ENCODE results near the gene APOLD1.

- PRO-cap, result no peak
Observed at GRCh38 chr12:12008858-12009830, 61.6 kb upstream of the BCL2L14 start.

DNA sequence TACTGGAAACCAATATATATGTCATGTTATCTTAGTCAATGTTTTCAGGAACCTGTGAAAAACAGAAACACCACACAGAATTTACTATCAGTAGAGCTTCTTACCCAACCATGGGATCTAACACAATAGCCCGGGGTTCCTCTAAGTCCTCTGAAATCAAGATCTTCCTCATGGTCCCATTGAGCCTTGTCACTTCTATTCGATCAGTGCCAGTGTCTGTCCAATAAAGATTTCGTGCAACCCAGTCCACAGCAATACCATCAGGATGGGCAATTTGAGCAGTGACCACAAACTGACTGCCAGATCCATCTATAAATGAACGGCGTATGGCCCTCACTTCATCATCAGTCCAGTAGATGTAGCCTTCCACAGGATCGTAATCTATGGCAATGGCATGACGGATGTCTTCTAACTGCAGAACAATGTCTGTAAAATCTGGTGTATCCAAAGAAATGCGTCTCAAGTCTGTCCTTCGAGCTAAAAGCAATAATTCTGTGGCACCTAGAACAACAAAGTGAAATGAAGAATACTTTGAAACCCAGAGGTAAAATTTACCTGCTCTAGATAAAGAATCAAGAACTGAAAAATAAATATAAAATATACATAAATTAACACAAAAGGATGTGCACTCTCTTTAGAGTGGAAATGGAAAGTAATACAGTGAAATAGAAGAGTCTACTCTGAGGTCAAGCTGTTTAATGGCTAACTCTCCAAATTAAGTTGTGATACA is 85.7 kb downstream of the LRP6 start:
- PRO-cap, result no peak

DNA sequence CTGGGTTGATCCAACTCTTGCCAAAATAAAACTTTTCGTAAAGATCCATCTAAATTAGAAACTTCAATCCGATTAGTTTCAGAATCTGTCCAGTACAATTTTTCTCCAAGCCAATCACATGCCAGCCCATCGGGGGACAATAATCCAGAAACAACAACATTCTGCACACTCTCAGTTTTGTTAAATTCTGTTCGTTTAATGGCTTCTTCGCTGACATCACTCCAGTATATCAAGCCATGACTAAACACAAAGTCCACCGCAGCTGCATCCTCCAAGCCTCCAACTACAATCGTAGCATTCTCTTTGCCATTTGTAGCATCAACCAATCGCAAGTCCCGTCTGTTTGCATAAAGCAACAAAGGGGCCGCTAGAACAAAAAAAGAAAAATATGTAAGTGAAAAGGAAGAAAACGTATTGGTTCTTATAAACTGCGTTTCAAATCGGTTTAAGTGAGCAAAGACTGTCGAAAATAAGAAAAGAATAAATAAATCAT is 22.5 kb downstream of the LRP6 start:
- PRO-cap, result no peak

DNA sequence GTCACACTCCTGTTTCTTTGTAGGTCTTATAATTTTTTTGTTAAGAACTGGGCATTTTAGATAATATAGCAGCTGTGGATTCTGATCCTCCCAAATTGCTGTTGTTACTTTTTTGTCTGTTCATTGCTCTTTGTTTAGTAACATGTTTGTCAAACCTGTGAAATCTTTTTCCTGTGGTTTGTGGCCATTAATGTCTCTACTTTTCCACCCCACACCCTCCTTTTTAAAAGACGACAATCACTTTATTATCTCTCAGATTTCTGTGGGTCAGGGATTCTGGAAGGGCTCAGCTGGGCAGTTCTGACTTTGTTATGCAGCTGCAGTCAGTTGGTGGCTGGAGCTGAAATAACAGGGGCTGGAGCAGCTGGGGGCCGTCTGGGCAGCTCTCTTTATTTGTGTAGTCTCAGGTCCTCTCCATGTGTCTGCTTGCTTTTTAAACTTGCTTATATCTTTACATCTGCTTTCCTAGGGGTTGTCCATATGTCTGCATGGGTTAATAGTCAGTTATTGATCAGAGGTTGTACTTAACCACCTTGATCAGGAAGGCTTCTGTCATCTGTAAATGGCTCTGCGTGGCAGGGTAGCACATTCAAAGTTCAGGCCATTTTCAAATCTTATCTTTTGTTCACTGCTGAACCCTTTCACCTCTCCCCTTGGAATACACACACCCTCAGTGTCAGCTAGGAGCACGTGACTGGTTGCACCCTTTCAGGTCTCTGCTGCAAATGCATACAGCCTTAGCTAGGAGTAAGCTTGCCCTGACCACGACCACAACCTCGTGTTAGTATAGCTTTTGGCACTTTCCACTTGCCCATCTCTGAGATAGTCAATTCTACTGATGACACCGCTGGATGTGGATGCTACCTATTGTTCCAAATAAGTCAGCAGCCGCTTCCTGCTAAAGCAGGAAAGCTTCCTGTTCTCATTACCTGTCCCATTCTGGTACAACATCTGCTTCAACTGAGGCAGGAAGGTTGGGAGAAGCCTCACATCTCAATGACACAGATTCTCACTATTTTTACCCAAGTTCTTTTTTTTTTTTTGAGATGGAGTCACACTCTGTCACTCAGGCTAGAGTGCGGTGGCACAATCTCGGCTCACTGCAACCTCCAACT is 28.0 kb downstream of the BORCS5 start:
- PRO-cap, result no peak

DNA sequence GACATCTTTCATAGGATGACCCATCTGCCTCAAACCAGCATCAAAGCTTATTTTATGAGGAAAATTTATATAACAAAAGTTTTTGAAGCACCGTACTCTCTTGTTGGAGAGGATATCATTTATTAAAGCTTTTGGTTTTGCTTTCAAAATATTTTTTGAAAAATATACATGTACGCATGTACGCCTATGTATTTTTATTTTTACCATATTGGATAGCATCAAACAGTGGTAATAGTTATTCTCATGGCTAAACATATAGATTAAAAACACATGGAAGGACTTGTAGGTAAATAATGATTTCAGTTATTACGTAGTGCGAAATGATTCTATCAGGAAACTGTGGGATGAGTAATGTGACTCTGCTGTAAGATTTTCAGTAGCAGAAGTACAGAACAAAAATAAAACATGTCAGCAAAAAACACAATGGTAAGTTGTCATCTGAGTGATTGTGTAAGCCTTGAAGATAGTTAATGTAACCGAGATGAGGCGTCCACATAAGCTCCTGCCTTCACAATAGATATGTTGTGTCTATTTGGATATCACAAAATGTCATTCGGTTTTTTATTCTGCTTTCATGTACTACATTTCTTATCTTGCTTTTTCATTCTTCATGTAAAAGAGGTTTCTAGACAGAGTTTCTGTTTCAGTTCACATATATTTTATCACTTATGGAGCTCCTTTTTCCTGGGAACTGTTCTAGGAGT is 99.7 kb downstream of the BORCS5 start:
- PRO-cap, result no peak

DNA sequence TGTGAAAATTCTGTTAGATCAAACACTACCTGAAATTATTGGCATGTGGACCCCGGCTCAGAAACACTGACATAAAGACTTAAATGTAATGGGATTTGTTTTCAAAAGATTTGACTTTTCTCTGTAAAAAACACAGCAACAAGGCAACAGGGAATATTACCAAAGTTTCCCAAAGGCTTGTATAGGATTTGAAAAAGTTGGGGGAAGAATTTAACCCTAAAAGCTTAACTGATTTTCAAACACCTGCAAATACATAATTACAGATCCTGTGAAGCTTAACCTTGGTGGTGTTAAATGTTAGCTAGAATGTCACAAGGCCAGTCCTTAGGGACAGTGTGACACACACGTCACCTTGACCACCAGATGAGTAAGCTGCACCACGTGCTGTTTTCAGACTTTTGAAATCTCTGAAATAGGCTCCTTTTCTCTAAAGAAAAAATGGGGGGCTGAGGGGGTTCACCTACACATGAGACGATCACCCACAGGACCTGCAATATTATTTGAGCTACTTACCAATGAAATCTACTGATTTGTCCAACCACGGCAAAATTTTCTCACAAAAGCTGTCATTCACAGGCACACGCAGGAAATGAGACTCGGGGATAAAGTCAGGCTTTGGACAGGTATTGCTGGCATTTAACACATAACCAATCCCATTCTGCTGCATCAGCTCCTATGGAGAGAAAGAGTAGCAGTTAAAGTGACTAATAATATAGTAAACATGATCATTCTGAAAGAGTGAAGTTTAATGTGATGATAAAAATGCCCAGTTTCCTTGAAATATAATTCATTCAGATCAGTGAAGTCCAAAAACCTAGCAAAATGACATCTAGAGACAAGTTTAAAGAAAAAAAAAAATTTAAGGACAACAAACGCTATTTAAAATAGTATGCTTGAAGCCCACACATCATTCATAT is 75.9 kb downstream of the DUSP16 start:
- PRO-cap, result no peak

DNA sequence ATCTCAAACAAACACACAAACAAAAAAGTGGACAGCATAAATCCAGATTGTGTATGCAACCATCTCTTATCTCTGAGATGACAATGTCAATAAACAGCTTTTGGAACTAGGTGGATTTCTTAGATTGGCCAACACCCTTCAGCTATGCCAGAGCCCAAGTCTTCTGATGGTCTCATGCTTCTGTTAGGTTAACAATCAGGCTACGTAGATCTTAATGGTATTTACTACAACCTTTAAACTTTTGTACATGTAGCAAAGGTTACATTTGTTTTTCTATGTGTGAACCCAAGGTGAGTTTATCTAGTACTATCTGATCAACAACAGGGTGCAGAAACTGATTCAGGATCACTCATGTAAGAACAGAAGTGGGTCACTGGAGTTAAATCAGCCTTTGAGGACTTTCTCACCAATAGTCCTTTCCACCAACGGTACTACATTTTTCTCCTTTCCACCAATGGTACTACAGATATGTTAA is 73.5 kb downstream of the DUSP16 start:
- PRO-cap, result no peak

DNA sequence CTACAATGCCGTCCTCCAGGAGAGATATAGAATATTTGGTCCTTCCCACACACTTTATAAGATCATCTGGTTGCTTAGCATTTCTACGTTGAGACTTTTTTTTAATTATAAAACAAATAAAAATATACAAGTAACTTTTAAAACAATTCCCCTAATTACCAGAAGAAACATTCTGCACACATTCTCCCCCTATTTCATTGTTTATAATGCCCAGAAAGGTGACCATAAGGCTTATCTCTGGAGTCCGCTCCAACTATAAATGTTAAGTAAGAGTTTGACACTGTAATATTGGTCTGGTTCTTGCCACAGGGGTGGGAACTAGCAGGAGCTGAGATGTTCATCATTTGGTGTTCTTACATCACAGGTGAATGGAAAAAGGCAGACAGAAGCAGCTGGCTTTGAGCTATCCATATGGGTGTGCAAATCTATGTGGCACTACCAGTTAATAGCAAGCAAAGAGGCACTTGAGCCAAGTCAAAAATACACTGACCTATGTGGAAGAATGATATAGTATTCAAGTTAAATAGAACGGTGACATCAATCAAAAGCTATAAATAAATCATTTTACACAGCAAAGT is 43.4 kb downstream of the DUSP16 start:
- PRO-cap, result no peak

- PRO-cap, result no peak
Observed at GRCh38 chr12:12600656-12601293, 10.9 kb upstream of the CREBL2 start.

DNA sequence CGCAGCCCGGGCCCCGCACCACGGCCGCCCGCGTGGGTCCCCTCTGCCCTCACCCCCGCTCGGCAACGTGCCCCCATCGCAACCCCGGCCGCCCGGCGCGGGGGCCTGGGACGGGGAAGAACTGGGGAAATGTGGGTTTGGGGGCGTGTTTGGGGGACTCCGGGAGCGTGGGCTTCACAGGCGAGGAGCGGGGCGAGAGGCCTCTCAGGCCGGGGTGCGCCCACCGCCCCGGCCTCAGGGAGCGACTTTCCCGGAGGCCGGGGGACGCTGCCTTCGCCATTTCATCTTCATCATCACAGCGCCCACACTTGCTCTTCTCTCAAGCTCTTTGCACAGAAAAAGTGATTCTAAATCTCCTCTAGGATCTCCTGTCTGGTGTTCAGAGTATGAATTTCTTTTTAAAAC is 7.2 kb downstream of the CDKN1B start:
- PRO-cap, result no peak

- PRO-cap, result no peak
Observed at GRCh38 chr12:12734576-12735204, 17.5 kb downstream of the CDKN1B start.

GRCh38 chr12:12784758-12786256 is at the start of gene APOLD1:
APOLD1 (plus strand) TSS chr12:12785659.
- PRO-cap, result no peak

GRCh38 chr12:12899219-12899695 is 7.9 kb downstream of the GPRC5A start:
- PRO-cap, result no peak

DNA sequence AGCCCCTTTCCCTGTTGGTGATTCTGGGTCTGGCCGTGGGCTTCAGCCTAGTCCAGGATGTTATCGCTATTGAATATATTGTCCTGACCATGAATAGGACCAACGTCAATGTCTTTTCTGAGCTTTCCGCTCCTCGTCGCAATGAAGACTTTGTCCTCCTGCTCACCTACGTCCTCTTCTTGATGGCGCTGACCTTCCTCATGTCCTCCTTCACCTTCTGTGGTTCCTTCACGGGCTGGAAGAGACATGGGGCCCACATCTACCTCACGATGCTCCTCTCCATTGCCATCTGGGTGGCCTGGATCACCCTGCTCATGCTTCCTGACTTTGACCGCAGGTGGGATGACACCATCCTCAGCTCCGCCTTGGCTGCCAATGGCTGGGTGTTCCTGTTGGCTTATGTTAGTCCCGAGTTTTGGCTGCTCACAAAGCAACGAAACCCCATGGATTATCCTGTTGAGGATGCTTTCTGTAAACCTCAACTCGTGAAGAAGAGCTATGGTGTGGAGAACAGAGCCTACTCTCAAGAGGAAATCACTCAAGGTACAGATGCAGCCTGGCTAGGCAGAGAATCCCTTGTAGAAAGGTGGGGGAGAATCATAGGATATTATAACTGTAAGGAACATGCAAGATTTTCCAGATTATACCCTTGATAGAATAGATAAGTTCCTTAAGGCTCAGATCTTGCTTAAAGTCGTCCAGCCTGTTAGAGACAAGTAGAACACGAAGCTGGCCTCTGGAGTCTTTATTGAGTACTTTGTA is 17.4 kb downstream of the GPRC5A start:
- PRO-cap, result no peak

DNA sequence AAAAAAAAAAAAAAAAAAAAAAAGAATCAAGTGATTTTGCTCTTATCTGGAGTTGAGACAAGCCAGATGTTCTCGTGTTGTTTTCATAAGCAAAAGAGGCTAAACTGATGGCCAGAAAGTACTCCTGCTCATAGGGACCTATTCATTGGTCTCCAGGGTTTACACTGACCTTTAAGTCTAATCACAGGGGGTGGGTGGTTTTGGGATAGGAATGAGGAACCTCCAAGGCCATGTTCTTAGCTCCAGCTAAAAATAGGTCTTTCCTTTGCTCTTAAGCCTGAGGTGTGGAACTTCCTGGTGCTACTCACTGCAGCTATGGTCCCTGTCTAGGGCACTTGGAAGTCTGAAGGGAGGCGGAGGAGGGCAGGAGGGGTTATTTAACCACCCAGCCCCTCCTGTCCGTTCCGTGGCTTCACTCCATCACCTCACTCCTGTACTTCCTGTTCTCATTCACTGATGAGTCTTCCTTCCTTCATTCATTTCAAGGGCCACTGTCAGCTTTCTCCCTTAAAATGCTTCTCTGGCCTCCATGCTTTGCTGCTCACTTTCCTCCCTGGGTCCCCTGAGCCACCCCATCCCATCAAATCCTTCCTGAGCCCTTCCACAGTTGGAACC is 18.7 kb downstream of the GPRC5A start:
- PRO-cap, result no peak

- PRO-cap, result no peak
Observed at GRCh38 chr12:12999691-12999991, 424 bp downstream of the HEBP1 start.

DNA sequence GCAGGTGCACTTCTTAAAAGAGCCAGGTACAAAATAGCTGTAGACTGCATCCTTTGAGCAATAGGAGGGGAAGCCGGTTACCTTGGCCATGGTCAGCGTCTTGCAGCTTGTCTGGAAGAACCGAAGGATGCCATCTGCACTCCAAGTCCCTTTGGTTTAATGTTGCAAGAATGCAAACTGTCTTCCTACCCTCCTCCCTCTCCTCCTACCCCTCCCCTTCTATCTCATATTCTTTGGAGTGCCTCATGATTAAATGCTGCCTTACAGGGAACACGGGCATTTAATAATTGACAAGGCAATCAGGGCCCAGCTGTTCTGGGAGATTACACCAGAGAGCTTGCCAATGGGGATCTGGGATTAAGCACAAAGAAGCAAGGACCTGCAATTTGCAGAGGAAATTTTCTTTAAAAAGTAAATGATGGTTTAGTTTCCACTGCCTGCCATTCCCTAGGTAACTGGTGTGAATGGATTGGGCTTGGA is 7.9 kb downstream of the GSG1 start:
- PRO-cap, result no peak

GRCh38 chr12:13099661-13100180 is 3.7 kb downstream of the GSG1 start:
- PRO-cap, result no peak

DNA sequence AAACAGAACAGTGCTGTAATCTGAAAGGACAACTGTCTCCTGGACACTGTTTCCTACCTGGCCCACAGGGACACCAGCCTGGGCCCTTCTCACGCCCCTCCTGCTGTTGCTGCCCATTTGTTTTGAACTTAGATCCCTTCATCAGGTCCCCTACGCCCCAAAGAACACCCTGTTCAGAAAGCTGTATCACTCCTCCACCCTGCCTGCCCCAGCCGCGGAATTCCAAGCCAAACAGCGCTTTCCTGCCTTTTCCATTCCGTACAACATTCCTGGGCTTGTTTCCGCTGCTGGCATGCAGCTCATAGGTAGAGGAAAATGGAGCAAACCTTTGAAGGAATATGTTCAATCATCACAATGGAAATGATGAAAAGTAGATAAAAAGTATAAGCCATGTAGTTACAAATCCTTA is 12.8 kb upstream of the GSG1 start:
- PRO-cap, result no peak

DNA sequence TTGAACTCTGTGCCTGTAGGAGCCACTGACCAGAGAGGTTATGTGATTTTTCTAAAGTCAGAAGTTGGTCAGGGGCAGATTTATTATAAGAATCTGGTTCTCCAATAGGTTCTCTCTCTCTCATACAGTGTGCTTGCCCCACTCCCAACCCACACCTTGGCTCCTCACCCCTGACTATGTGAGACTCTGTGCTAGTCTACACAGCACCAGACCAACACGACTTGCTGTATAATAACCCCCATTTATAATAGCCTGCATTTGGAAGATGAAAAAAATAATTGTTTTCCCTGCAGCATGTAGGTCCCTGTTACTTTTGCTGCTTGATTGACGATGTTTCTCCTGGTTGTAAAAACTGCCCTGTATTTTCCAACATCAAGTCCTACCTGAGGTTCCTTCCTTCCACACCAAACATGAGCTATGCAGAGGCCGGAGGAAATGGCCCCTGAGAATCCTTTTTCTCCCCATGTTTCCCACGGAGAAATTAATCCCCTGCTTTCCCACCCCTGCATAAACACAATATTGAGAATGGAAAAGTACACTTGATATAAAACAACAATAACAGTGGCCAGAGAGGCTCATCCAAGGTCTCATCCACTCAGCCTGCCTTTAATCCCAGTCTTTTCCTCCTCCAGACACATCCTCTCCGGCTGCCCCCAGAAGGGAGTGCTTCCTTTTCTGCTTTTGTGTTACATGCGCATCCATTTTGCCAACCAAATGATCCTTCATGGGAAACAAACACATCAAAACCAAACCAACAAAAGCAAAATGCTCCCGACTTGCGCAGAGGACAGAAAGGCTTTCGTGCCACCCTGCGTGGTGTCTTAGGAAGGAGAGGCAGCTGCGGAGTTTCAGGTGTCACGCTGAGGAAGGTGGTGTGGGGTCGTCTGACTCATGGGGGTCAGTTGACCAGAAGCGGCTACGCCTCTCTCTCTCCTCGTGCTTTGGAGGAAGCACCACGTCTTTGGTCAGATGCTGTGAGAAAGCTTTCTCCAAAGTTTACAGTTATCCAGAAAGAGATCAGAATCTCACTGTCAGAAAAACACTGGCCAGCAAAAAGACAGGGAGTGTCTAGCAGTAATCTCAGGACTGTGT is 7.6 kb downstream of the EMP1 start:
- PRO-cap, result no peak

All from mesothelial cell of epicardium (in vitro differentiated cells).